ENCODE data around the genes FEN1, FADS1 and SCGB1D4.

GRCh38 chr11:61392978-61393427 is 616 bp downstream of the TMEM216 start:
- RRBS, 2 experiments, result 12 to 21% methylated on average over 4 of the region's 15 CpGs

DNA sequence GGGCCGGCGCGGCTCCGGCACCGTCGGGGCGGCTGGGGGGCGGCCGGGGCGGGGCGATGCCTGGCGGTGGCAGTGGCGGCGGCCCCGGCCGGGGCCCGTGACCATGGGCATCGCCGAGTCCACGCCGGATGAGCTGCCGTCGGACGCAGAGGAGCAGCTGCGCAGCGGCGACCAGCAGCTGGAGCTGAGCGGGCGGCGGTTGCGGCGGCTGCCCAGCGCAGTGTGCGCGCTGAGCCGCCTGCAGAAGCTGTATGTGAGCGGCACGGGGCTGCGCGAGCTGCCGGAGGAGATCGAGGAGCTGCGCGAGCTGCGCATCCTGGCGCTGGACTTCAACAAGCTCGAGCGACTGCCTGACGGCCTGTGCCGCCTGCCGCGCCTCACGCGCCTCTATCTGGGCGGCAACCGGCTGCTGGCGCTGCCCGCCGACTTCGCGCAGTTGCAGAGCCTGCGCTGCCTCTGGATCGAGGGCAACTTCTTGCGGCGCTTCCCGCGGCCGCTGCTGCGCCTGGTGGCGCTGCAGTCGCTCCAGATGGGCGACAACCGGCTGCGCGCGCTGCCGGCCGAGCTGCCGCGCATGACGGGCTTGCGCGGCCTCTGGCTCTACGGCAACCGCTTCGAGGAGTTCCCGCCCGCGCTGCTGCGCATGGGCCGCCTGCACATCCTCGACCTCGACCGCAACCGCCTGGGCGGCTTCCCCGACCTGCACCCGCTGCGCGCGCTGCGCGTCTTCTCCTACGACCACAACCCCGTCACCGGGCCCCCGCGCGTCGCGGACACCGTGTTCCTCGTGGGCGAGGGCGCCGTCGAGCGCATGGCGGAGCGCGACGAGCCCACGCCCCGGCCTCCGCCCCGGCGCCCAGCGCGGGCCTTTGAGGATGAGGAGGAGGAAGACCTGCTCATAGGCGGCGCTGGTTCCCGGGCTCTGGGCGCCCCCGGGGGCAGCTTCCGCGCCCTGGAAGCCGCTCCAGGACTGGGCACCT is 637 bp downstream of the LRRC10B start:
- RRBS, 2 experiments, result 62 to 67% methylated on average over 36 to 46 of the region's 137 CpGs

DNA sequence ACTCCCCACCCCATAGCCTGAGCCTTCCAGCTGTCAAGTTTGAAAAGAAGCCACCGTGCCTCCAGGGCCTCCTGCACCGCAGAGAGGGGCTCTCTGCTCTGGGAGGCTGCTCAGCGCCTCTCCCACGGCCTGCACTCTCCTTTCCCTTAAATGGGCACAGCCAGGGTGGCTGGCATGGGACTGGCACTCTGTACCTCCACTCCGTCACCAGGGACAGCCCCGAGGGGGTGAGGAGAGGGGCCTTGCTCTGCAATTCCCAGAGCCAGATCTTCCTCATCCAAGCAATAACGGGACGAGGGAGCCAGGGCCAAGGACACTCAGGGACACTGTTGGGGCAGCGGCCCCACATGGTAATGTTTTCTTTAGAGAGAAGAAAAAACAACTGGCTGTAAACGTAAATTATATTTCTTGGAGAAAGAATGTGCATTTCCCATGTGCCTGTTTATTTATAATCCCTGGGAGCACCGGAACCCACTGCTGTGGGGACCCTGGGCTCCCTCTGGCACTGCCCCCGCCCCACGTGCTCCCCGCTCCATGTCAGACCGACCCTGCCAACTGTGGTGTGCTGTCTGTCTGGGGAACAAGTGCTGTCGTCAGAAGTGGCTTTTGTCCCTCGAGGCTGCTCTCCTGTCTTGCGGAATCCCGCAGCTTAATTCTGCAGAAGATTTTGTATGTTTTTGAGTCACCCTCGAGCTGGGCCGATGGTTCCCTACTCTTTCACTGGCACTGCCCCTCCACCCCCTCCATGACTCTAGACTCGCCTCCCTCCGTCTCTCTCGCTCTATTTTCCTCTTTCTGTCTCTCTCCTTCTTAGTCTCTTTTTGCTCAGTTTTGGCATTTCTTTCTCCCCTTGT is 2.3 kb downstream of the LRRC10B start:
- RRBS, 2 experiments, result no CpG with 5 or more reads among the region's 24 CpGs

DNA sequence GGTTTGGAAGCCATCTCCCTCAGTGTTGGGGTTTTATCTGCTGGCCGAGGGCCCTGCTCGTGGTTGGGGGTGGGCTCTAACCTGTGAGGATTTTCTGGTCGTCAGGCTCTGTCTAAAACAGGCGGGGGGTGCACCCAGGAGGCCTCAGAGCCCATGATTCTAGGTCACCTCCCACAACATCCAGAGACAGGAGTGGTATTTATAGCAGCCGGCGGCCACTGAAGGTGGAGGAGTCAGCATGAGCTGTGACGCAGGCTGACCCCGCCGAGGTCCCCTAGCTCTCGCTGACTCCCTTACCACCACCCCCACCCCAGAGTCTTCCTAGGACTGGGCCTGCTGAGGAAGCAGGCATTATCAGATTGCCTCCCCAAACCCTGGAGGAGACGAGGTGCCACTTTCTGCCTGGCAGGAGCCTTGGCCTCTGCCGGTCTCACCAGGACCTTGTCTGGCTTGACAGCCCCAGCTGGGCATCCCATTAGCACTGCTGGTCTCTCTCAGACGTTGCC is 26.3 kb downstream of the DAGLA start:
- RRBS, 2 experiments, result no CpG with 5 or more reads among the region's 13 CpGs

GRCh38 chr11:61749547-61750531 is 2.6 kb upstream of the MYRF start:
- RRBS, 2 experiments, result no CpG with 5 or more reads among the region's 30 CpGs

DNA sequence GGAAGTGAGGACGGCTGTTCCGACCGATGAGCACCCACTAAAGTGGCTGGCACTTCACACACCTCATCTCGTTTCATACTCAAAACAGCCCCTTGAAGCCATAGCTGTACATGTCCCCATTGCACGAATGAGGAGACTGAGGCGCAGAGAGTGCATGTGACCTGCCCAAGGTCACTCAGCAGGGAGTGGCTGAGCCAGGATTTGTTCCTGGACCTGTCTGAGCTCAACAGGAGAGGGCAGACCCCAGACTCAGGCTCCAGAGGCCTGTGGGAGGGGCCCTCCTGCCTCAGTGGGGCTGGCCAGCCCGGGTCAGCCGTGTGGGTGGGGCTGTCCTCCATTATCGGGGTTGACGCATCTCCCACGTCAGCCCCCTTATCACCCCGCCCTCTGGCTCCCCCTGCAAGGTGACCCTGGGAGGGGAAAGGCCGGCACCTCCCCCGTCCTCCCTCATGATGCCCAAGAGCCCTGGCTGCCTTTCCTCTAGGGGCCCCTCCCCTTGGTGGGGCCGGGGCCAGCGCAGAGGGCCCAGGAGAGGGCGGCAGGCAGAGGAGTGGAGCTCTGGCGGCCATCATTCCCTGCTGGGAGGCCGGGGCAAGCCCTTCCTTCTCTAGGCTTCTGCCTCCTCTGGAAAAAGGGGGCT is 12.0 kb downstream of the MYRF start:
- RRBS, 2 experiments, result 41 to 43% methylated on average over 7 to 9 of the region's 19 CpGs

GRCh38 chr11:61788973-61789423 is 3.4 kb downstream of the TMEM258 start:
- RRBS, 2 experiments, result no CpG with 5 or more reads among the region's 1 CpG

DNA sequence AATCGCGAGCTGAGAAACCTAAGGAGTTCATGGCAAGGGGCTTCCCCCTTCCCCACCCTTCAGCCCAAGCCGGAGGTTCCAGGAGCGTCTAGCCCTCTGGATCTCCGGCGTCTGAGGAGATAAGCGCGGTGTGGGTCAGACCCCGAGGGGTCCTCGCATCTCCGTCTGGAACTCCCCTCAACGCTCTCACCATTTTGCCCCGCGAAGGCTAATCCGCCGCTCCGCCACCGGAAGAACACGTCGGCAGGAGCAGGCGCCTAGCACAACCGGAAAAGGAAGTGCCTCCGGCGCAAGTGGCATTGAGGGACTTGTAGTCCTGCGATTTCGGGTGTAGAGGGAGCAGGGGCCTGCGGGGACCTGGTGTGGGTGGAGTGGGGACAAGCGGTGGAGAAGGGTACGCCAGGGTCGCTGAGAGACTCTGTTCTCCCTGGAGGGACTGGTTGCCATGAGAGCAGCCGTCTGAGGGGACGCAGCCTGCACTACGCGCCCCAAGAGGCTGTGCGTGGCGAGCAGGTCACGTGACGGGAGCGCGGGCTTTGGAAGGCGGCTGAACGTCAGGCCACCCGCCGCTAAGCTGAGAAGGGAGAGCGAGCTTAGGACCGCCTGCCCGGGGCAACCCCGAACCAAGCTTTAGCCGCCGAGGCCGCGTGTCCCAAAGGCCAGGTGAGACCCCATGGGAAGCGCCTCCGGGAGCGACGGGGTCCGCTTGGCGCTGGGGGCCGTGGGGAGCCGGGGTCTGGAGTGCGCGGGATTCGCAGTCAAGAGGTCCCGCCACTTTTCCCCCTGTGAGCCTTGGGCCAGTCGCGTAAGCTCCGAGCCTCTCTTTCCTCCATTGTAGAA is at the start of gene FEN1:
FEN1 (plus strand) TSS at position 546 of the 840 bp plus-strand sequence.
- RRBS, 2 experiments, result 1 to 5% methylated on average over 12 to 23 of the region's 67 CpGs

GRCh38 chr11:61805130-61806036 is 11.4 kb downstream of the FADS1 start:
- RRBS, 2 experiments, result no CpG with 5 or more reads among the region's 6 CpGs

- RRBS, 2 experiments, result under 1 to 4% methylated on average over 38 of the region's 86 CpGs
These were observed at the start of gene FADS1 for GRCh38 chr11:61816640-61817683. TSS of gene FADS1 (minus strand) at chr11:61817003.

GRCh38 chr11:61828642-61829470 is 756 bp downstream of the FADS2 start:
- RRBS, 2 experiments, result 9 to 10% methylated on average over 14 to 21 of the region's 54 CpGs

DNA sequence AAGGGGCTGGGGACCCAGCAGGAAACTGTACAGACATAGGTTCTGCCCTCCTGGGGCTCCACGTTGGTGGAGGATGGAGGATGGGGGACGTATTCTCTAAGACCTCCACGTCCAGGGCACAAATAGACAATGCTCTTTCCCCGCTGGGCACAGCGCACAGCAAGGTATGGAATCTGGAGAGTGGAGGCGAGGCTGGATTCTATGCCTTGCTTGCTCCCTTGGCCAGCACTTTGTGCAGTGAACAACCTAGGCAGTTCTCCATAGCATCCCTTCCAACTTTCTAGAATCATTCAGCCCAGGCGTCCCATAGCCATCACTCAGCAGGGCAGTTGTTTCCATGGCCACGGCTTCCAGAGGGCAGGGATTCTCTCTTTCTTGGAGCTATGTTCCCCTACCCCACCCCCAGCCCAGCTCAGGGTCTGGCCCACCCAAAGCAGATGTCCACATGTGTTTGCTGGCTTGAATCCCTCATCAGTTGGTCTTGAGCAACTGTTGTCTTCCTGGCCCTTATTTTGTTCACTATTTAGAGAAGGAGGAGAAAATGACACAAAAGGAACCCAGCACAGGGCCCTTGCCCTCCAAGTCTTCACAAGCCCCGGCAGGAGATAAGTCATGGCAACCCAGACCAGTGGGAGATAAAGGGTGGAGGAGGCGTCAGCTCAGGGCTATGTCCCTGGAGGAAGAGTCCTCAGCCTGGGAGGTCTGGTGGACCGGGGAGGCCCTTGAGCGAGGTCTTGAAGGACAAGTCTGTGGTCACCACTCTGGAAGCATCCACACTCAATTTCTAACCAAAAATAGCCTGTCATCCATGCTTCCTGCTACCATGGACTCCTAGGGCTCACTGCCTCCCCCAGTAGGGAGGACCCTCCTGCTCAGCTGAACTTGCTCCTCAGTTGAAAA is 1.4 kb upstream of the RAB3IL1 start:
- RRBS, 2 experiments, result 77% methylated on average over 2 of the region's 12 CpGs; no CpG with 5 or more reads in 1 of the 2 experiments

- RRBS, 2 experiments, result no CpG with 5 or more reads among the region's 23 CpGs
These were observed 1.4 kb upstream of the FTH1 start for GRCh38 chr11:61968598-61969405.

- RRBS, 2 experiments, result no CpG with 5 or more reads among the region's 7 CpGs
These were observed 11.3 kb upstream of the FTH1 start for GRCh38 chr11:61978632-61979195.

DNA sequence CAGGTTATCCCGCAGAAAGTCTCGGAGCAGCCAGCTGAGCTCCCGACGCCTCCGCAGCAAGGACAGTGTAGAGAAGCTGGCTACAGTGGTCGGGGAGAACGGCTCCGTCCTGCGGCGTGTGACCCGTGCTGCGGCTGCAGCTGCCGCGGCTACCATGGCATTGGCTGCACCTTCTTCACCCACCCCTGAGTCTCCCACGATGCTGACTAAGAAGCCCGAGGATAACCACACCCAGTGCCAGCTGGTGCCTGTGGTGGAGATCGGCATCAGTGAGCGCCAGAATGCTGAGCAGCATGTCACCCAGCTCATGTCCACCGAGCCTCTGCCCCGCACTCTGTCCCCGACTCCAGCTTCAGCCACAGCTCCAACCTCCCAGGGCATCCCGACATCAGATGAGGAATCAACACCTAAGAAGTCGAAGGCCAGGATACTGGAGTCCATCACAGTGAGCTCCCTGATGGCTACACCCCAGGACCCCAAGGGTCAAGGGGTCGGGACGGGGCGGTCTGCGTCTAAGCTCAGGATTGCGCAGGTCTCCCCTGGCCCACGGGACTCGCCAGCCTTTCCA is 6.1 kb downstream of the INCENP start:
- RRBS, 2 experiments, result no CpG with 5 or more reads among the region's 30 CpGs

- RRBS, 2 experiments, result no CpG with 5 or more reads among the region's 8 CpGs
These were observed 21.6 kb downstream of the INCENP start for GRCh38 chr11:62145460-62145796.

GRCh38 chr11:62298901-62299347 is at the start of gene SCGB1D4:
TSS of gene SCGB1D4 (minus strand) at chr11:62299075.
- RRBS, 2 experiments, result no CpG with 5 or more reads among the region's 7 CpGs

- RRBS, 2 experiments, result 8 to 45% methylated on average over 1 of the region's 12 CpGs
These were observed 7.8 kb downstream of the SCGB1A1 start for GRCh38 chr11:62426421-62427222.

DNA sequence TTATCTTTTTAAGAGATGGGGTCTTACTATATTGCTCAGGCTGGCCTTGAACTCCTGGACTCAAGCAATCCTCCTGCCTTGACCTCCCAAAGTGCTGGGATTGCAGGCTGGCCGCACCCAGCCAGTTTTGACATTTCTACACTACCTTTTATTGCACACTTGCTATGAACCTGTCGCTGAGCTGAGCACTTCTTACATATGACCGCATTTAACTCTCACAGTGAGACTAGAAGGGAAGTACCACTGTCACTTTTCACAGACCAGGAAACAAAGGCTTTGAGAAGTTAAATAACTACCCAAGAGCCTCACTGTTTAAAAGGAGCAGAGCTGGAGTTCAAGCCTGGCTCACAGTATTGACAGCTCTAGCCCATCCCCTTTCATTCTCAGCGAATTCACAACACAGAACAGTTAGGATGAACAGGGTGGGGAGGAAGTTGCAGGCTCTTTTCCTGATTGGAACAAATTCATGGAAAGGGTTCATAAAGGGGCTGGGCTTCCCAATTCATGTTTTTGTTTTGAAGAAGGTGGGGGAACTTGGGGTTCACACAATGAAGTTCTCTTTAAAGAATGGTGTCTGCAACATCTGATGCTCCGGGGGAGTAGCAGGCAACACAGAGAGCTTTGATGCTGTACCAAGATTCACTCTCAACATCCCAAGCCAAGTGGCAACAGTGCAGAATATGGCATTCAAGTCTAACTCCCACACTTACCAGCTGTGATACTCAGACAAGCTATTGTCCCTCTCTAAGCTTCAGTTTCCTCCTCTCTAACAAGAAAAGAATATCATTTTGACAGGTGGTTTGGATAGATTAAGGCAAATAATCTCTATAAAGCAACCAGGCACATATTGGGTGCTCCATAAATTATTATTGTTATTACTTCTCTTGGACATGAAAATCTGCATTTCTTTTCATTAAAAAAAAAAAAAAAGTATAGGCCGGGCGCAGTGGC is 17.2 kb downstream of the SCGB1A1 start:
- RRBS, 2 experiments, result no CpG with 5 or more reads among the region's 7 CpGs

DNA sequence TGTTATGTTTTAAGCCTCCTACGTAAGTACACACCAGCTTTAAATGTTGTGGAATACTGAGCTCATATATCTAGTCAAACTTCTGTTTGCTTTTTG is 26.3 kb downstream of the SCGB1A1 start:
- RRBS, 2 experiments, result no CpG with 5 or more reads among the region's 1 CpG

All from Panc1 (cell line).